AG09319 (cell line): ENCODE results near the gene TNFSF15.

GRCh38 chr9:114504266-114504965 lies 857 bp downstream of the WHRN start:
- RRBS, result 2% methylated on average over 27 of the region's 82 CpGs

GRCh38 chr9:114589085-114589462 lies 1.5 kb downstream of the ATP6V1G1 start:
- RRBS, result no CpG with 5 or more reads among the region's 5 CpGs

DNA sequence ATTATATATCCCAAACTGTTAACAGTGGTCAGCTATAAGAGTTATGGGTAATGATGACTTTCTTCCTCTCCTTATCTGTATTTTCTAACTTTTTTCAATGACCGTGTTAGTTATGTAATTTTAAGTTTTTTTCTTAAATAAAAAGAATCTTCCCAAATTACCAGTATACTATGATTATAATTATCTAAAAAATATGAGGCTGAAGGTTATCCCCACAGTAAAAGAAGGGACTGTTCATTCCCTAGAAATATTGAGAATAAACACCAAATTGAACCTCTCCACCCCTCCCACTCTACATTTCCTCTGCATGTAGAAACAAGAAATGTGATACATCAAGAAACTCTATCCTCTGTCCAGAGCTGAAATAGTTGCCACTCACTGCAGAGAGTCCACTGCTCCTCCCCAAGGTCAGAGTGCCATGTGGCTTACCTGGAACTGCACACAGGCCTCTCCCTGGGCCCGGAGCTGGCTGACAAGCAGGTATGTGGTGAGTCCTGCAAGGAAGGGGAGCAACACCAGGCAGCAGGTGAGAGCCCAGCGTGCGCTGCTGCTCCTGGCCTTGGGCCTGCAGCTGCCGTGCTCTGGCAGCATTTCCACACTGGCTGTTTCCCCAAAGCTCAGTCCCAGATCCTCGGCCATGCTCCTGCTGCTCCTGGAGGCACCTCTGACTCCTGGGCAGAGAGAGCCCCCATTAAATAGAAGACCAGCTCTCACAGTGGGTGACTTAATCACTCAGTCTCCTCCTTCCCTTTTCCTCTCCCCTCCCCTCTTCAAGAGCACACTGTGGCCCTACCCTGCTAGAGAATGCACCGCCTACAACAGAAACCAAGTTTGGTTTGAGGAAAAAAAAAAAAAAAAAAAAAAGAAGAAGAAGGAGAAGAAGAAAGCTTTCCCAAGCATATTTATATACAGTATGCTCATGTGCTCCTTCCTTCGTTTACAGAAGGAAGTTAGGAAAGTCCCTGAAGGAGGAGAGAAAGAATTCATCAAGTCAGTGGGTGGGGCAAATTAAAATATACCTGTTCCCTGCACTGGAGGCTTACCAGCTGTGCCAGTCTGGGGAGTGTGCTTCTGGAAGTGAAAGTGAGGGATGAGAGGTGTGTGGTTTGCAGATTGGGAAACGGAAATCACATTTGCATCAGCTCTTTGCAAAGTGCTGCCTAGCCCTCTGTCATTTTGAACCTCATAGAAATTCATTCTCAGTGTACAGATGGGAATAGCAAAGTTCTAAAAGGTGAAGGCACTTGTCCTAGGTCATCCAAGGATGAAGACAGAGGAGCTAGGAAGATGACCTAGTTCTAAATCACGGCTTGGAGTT lies at the start of gene TNFSF15:
Gene TNFSF15, minus strand, starts transcription at position 666 of the 1,318 bp plus-strand sequence.
- RRBS, result no CpG with 5 or more reads among the region's 10 CpGs

DNA sequence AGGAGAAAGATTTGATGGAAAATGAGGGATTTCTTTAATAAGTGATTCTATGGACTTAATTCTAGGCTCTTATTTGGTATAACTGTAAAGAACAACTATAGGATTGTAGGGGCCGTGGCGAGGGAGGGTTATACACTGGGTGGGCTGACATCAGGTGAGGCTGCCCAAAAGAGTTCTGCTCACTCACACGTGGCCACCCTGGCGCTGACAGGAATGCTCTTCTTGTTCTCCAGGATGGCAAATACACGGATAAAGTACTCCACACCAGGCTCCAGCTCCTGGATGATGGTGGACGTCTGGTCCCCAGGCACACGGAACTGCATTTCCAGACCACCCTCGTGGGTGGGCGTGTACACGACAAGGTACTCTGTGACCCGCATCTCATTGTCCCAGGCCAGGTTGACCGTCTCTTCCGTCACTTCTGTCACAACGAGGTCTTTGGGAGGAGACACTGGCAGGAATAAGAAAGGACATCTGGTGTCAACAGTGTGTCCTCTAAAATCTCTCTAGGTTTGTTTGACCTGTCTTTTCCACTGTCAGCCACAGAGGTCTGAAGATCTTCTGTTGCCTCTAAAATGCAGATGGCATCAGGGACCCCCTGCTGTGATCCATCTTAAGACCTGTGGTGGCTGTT lies 33.8 kb downstream of the TNC start:
- RRBS, result no CpG with 5 or more reads among the region's 14 CpGs

DNA sequence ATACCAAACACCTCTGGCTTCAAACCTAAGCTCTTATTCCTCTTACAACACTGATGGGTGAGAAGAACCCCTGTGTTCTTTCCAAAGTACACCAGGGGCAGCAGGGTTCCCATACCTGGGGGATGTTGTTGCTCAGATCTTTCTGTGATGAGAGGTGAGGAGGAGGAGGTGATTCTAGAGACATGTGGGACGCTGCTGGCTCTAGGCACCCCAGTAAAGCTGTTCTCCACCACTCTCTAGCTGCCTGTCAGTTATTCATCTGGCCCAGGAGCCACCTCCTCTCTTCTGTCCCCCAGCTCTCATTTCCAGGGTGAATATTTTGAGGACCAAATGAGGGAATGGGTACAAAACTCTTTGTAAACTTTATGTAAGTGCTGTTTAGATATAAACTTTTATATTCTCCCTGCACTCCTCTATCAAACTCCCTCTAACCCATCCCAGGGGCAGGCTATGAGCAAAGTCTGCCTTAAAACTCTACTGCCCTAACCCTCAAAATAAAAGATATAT lies 754 bp downstream of the TNC start:
- RRBS, result no CpG with 5 or more reads among the region's 1 CpG

DNA sequence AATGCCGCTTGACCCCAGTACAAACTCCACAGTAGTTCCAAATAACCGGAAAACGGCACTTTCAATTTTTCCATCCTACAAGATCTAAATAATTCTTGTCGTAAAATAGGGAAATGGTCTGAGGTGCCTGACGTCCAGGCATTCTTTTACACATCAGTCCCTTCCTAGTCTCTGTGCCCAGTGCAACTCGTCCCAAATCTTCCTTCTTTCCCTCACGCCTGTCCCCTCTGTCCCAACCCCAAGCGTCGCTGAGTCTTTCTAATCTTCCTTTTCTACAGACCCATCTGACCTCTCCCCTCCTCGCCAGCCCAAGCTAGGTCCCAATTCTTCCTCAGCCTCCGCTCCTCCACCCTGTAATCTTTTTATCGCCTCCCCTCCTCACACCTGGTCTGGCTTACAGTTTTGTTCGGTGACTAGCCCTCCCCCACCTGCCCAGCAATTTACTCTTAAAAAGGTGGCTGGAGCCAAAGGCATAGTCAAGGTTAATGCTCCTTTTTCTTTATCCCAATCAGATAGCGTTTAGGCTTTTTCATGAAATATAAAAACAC lies 356.9 kb upstream of the TNC start:
- RRBS, result no CpG with 5 or more reads among the region's 14 CpGs

GRCh38 chr9:116304017-116304425 lies 150.4 kb downstream of the PAPPA start:
- RRBS, result no CpG with 5 or more reads among the region's 3 CpGs

DNA sequence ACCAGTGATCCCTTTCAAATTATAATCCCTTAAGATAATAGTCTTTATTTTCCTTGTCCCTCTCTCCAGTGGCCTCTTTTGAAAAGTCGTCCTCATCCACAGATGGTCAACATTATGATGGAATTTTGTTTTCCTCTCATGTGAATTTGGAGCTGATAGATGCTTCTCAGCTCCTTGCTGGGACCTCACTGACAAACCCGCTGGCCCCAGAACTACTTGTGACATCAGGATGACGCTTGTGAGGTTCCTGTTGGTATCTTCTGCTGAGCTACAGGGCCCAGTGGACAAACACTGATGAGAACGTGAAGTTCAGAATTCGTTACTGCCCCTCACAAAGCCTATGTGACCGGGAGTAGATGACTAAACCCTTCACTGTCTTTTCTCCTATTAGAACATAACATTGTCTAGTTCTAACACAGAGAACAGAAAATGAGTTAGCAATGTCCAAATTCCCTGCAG lies 143.5 kb upstream of the TRIM32 start:
- RRBS, result no CpG with 5 or more reads among the region's 6 CpGs

DNA sequence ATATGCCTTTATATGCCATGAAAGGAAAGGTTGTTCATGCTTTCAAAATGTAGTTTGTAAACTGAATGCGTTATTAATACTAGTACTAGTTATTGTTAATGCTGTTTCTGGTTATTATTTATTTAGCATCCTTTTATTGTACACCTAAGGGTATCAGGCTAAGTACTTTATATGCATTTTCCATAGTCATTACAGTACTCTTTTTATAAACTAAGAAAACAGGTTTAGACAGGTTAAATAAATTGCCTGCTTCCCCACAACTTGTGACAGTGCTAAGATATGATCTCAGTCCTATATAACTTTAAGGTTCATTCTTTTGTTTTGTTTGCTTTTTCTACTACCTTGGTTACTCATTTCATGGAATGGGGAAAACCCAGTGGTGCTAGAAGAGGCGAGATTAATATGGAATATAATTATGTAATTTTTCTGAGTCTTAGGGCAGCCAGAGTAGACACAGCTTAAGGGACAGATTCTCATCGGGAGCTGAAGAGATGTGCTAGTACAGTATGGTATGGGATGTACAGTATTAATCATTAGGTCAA lies 6.0 kb downstream of the TRIM32 start:
- RRBS, result no CpG with 5 or more reads among the region's 3 CpGs

GRCh38 chr9:117642540-117642948 lies 61.7 kb upstream of the TLR4 start:
- RRBS, result no CpG with 5 or more reads among the region's 21 CpGs

- RRBS, result no CpG with 5 or more reads among the region's 4 CpGs
Measured at GRCh38 chr9:117715483-117715854, 11.3 kb downstream of the TLR4 start.

DNA sequence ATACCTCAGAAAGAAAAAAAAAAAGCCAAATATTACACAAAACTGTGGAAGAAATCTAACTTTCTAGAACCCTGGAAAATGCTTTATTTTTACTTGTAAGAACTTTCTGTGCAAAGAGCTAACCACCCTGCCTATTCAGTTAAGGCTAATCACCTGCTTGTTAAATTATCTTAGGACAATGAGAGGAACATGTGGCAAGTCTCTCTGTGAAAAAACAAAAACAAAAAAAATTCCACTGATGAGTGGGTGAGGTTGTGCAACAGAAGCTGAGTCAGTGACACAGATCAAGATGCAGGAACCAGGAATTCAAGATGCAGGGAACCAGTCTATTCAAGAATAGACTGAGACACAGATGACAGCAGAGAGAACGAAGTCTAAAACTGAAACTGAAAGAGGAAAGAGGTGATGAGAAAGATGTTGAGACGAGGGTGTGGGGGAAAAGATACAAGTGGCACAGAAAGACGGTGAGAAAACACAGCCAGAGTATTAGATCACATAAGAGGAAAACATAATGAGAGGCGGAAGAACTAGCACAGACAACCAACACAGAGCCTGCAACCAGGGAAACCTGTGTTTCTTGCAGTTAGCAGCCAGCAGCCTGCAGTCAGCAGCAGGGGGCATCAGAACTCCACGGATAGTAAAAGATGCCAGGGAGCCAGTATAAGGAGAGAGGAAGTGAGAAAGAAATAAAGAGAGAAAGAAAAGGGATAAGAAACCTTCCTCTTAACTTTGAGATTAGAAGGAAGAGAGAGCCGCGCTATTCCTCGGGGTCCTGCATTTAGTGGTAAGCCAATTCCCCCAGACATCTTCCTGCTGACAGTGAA lies 78.8 kb downstream of the TLR4 start:
- RRBS, result no CpG with 5 or more reads among the region's 8 CpGs

DNA sequence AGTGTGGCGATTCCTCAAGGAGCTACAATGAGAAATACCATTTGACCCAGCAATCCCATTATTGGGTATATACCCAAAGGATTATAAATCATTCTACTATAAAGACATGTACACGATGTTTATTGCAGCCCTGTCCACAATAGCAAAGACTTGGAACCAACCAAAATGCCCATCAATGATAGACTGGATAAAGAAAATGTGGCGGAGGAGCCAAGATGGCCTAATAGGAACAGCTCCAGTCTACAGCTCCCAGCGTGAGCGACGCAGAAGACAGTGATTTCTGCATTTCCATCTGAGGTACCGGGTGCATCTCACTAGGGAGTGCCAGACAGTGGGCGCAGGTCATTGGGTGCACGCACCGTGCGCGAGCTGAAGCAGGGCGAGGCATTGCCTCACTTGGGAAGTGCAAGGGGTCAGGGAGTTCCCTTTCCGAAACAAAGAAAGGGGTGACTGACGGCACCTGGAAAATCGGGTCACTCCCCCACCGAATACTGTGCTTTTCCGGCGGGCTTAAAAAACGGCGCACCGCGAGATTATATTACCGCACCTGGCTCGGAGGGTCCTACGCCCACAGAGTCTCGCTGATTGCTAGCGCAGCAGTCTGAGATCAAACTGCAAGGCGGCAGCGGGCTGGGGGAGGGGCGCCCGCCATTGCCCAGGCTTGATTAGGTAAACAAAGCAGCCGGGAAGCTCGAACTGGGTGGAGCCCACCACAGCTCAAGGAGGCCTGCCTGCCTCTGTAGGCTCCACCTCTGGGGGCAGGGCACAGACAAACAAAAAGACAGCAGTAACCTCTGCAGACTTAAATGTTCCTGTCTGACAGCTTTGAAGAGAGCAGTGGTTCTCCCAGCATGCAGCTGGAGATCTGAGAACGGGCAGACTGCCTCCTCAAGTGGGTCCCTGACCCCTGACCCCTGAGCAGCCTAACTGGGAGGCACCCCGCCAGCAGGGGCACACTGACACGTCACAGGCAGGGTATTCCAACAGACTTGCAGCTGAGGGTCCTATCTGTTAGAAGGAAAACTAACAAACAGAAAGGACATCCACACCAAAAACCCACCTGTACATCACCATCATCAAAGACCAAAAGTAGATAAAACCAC lies 200.0 kb downstream of the BRINP1 start:
- RRBS, result no CpG with 5 or more reads among the region's 37 CpGs

- RRBS, result no CpG with 5 or more reads among the region's 1 CpG
Measured at GRCh38 chr9:120129680-120129985, 450.3 kb downstream of the CDK5RAP2 start.

- RRBS, result no CpG with 5 or more reads among the region's 1 CpG
Measured at GRCh38 chr9:120527663-120528015, 52.3 kb downstream of the CDK5RAP2 start.

GRCh38 chr9:120653029-120653482 lies 61.2 kb downstream of the MEGF9 start:
- RRBS, result no CpG with 5 or more reads among the region's 1 CpG

- RRBS, result no CpG with 5 or more reads among the region's 3 CpGs
Measured at GRCh38 chr9:120680012-120680338, 34.3 kb downstream of the MEGF9 start.

DNA sequence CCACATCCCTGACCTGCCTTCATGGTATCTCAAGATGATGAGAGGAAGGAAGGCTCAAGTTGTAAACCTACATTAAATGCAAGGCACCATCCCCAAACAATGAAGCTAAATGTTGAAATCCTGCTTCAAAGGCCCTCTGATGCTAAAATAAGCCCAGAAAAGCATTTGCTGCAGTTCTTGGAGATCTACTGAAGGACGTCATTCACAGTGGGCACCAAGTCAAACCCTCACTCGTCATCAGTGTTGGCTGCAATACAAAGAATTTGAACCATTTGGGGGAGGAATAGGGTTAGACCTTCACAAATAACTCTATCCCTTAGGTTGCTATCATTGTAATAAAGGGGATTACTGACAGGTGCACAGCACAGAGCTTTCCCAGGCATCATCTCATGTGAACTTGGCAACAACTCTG lies 9.3 kb upstream of the MEGF9 start:
- RRBS, result no CpG with 5 or more reads among the region's 2 CpGs

GRCh38 chr9:120841840-120842615 lies 694 bp downstream of the PSMD5 start:
- RRBS, result no CpG with 5 or more reads among the region's 17 CpGs

- RRBS, result no CpG with 5 or more reads among the region's 54 CpGs
Measured at GRCh38 chr9:120868941-120870023, 7.7 kb downstream of the PHF19 start.